Caco-2 (cell line): ENCODE results near the genes CD177, CEACAM19 and APOE.

- PRO-cap = no peak
- RRBS = 87% methylated on average over 3 of the region's 15 CpGs
These were observed at the start of gene CD177 for GRCh38 chr19:43353505-43354040. CD177 (plus strand) TSS chr19:43353686.

DNA sequence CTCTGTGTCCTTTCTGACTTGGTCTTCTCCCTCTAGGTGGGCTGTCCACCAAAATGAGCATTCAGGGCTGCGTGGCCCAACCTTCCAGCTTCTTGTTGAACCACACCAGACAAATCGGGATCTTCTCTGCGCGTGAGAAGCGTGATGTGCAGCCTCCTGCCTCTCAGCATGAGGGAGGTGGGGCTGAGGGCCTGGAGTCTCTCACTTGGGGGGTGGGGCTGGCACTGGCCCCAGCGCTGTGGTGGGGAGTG, 8.5 kb downstream of the CD177 start:
- PRO-cap = no peak
- RRBS = no CpG with 5 or more reads among the region's 6 CpGs

DNA sequence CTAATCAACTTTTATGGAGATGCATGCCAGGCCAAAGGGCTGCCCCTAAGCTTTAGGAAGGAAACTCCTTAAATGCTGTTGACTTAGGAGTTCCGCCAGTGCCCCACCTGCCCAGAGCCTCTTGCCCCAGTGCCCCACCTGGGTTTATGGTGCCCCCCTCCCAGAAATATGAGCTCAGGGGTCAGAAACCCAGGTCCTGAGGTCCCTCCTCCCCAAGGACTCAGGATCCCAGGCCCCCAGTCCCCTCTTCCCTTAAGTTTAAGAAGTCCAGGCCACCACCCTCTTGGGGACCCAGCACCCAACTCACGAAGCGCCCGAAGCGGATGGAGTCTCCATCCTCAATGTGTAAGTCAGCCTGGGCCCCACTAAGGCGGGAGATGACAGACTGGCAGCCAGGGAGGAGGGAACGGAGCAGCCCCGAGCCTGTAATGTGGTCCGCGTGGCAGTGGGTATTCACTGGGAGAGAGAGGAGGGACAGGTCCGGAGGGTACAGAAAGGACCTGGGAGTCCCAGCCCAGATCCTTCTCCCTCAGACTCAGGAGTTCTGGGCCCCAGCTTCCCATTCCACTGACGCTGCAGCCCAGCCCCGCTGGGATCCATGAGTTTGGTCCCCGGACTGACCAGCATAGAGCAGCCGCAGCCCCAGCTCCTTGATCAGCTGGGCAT, 974 bp downstream of the ETHE1 start:
- PRO-cap = no peak
- RRBS = 6% methylated on average over 2 of the region's 15 CpGs

DNA sequence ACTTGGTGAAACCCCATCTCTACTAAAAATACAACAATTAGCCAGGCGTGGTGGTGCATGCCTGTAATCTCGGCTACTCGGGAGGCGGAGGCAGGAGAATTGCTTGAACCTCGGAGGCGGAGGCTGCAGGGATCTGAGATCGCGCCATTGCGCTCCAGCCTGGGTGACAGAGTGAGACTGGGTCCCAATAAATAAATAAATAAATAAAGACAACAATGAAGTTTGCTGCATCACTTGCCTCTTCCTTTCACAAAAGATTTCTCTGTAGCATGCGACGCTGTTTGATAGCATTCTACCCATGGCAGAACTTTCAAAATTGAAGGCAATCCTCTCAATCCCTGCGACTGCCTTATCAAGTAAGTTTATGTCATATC, 4.9 kb upstream of the IRGC start:
- PRO-cap = no peak
- RRBS = no CpG with 5 or more reads among the region's 12 CpGs

GRCh38 chr19:43739347-43739701, 15.4 kb downstream of the SMG9 start:
- PRO-cap = no peak
- RRBS = no CpG with 5 or more reads among the region's 9 CpGs

- PRO-cap = no peak
- RRBS = no CpG with 5 or more reads among the region's 7 CpGs
These were observed 3.3 kb downstream of the KCNN4 start for GRCh38 chr19:43777132-43778128.

DNA sequence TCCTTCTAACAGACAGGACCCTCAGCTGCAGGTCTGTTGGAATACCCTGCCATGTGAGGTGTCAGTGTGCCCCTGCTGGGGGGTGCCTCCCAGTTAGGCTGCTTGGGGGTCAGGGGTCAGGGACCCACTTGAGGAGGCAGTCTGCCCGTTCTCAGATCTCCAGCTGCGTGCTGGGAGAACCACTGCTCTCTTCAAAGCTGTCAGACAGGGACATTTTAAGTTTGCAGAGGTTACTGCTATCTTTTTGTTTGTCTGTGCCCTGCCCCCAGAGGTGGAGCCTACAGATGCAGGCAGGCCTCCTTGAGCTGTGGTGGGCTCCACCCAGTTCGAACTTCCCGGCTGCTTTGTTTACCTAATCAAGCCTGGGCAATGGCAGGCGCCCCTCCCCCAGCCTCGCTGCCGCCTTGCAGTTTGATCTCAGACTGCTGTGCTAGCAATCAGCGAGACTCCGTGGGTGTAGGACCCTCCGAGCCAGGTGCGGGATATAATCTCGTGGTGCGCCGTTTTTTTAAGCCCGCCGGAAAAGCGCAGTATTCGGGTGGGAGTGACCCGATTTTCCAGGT, 17.2 kb downstream of the ZNF404 start:
- PRO-cap = no peak
- RRBS = no CpG with 5 or more reads among the region's 19 CpGs

GRCh38 chr19:44106572-44107106, 6.6 kb upstream of the ZNF225 start:
- PRO-cap = no peak
- RRBS = no CpG with 5 or more reads among the region's 9 CpGs

- PRO-cap = no peak
- RRBS = no CpG with 5 or more reads among the region's 5 CpGs
These were observed 900 bp downstream of the PVR start for GRCh38 chr19:44644732-44644888.

DNA sequence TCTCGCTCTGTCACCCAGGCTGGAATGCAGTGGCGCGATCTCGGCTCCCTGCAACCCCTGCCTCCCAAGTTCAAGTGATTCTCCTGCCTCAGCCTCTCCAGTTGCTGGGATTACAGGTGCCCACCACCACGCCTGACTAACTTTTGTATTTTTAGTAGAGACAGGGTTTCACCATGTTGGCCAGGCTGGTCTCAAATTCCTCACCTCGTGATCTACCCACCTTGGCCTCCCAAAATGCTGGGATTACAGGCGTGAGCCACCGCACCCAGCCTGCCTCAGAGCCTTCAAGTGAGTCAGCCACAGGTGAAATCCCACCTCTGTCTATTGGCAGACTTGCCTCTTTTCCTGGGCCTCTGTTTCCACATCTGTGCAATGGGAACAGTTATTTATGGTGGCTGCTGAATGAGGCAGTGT, at the start of gene CEACAM19:
Gene CEACAM19, plus strand, starts transcription at position 334 of the 414 bp plus-strand sequence.
- PRO-cap = no peak
- RRBS = no CpG with 5 or more reads among the region's 8 CpGs

DNA sequence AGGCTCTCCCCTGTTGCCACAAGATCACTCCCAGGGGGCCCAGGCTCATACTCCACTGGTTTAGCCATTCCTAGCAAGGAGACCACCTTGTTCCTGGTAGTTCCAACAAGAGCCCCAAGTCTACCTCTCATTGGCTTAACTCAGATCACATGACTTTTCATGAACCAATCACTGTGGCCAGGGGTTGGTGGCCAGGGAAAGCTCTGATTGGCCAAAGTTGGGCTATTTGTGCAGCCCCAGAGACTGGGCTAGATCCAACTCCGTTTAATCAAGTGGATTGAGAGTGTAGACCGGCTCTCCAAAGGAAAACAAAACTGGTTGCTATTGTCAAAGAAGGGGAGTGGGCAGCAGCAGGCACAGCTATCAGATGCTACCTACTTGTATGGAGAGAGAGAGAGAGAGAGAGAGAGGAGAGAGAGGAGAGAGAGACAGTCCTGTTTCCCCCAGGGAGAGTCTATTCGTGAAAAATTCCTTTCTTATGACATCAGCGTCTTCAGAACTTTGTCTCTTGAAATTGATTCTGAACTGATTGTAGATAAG, 5.8 kb downstream of the CEACAM19 start:
- PRO-cap = bidirectional peak, plus-strand start at position 214 of the sequence, minus-strand start at position 122 of the sequence
- RRBS = no CpG with 5 or more reads among the region's 4 CpGs

- PRO-cap = unidirectional peak, plus-strand start at chr19:44724106
- RRBS = no CpG with 5 or more reads among the region's 8 CpGs
These were observed 24.5 kb upstream of the BCL3 start for GRCh38 chr19:44723877-44724553.

DNA sequence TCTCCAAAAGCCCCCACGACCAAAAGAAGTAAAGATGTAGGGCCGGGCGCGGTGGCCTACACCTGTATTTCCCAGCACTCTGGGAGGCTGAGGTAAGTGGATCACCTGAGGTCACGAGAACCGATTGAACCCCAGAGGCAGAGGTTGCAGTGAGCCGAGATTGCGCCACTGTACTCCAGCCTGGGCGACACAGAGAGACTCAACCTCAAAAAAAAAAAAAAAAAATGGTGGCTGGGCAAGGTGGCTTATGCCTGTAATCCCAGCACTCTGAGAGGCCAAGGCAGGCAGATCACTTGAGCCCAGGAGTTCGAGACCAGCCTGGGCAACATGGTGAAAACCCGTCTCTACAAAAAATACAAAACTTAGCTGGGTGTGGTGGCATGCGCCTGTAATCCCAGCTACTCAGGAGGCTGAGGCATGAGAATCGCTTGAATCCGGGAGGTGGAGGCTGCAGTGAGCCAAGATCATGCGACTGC, 21.9 kb upstream of the BCL3 start:
- PRO-cap = no peak
- RRBS = 98% methylated on average over 2 of the region's 15 CpGs

DNA sequence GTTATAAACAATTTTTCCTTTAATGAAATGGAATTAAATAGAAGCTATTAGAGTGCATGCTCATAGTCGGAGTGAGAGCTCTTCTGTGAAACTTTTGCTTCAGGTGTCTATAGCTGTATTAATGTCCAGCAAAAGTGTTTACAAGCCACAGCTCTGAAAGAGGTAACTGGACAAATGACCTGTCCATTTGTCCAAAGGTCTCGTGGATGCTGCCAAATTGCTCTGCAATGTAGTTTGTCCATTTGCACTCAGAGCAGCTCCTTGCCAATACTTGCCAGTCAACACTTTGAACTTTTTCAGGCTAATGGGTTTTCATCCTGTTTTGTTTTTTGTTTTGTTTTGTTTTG, 3.1 kb upstream of the CBLC start:
- PRO-cap = no peak
- RRBS = no CpG with 5 or more reads among the region's 2 CpGs

DNA sequence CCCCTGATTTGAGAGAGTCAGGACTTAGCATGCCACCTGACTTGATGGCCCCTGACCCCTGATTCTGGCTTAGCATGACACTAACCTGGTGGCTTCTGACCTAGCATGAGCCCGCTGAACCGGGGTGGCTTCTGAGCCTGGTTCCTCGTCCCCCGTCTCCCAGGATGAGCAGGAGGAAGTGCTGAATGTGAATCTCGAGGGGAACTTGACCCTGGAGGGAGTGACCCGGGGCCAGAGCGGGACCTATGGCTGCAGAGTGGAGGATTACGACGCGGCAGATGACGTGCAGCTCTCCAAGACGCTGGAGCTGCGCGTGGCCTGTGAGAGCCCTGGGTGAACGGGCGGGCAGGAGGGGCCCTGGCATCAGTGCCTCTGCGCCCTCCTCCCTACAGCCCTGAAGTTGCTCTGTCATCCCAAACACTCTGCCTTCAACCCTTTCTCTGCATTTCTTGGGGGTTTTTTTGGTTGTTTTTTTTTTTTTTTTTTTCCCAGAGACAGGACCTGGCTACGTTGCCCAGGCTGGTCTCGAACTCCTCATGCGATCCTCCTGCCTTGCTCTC, 5.6 kb downstream of the BCAM start:
- PRO-cap = no peak
- RRBS = 94% methylated on average over 5 of the region's 20 CpGs

GRCh38 chr19:44845312-44845989, 646 bp upstream of the NECTIN2 start:
- PRO-cap = bidirectional peak, plus-strand start at chr19:44845758, minus-strand start at chr19:44845641; bidirectional peak, plus-strand start at chr19:44846299, minus-strand start at chr19:44845917
- RRBS = 4% methylated on average over 13 of the region's 36 CpGs

GRCh38 chr19:44890039-44891040, 714 bp upstream of the TOMM40 start:
- PRO-cap = bidirectional peak, plus-strand start at chr19:44890557, minus-strand start at chr19:44890448; bidirectional peak, plus-strand start at chr19:44890674, minus-strand start at chr19:44890766; bidirectional peak, plus-strand start at chr19:44891255, minus-strand start at chr19:44890922
- RRBS = 0% methylated on average over 5 of the region's 53 CpGs

- PRO-cap = unidirectional peak, plus-strand start at chr19:44905420; unidirectional peak, plus-strand start at chr19:44905473; bidirectional peak, plus-strand start at chr19:44905796, minus-strand start at chr19:44905662
- RRBS = no CpG with 5 or more reads among the region's 18 CpGs
These were observed at the start of gene APOE for GRCh38 chr19:44905225-44905932. APOE (plus strand) TSS chr19:44905796.

DNA sequence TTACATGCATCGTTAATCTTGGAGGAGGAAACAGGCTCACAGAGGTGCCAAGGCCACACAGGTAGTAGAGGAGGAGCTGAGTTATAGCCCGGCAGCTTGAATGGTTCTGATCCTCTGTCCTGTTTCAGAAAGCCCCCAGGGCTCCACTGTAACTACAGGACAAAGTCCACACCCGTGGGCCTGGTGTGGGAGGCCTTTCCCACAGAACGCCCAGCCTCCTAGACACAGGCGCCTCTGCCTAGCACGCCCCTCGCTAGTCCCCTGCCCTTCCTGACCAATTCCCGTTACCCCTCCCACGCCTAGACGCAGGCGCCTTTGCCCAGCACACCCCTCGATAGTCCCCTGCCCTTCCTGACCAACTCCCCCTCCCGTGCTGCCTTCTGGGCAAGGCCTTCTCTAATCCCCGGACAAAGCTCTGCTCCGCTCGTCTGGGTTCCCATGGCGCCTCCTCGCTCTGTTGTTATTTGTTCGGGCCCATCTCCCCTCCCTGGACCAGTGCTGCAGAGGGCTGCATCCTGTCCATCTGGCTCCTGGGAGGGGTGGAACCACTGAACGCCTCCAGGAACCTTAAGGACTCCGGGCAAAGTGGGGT, 10.9 kb downstream of the PPP1R37 start:
- PRO-cap = no peak
- RRBS = no CpG with 5 or more reads among the region's 21 CpGs

DNA sequence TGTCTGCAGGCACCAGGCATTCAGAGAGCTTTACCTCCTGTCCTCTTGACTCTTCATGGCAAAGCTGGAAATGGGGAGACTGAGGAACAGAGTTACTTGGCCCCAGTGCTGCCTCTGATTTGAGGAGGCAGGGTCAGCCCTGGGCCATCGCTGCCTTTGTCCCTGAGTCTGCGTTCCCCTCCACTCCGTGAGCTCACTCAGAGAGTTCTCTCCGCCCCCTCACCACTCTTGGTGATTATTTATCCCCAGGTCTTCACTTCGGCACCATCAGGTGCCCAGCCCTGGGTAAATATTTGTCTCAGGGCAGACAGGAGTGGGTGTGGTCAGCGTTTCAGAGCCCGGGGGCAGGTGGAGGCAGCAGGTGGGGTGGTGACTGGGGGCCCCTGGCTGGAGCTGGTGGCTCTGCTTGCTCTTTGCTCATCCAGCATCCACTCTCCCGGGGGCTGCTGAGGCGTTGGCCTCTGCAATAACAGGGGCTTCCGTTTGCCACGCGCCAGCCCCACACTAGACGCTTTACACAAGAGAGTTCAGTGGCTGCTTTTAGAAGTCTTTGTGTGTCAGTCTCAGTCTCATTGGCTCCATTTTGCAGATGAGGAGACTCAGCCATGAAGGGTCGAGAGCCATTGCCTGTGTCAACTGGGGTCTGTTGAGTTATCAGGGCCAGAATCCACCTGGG, 20.7 kb downstream of the PPP1R37 start:
- PRO-cap = unidirectional peak, minus-strand start at position 170 of the sequence
- RRBS = 53% methylated on average over 2 of the region's 14 CpGs